Subcutaneous preadipocyte (primary cell): Measurements from ENCODE around the genes SLAMF9, DCAF8, SLAMF7 and ITLN1.

DNA sequence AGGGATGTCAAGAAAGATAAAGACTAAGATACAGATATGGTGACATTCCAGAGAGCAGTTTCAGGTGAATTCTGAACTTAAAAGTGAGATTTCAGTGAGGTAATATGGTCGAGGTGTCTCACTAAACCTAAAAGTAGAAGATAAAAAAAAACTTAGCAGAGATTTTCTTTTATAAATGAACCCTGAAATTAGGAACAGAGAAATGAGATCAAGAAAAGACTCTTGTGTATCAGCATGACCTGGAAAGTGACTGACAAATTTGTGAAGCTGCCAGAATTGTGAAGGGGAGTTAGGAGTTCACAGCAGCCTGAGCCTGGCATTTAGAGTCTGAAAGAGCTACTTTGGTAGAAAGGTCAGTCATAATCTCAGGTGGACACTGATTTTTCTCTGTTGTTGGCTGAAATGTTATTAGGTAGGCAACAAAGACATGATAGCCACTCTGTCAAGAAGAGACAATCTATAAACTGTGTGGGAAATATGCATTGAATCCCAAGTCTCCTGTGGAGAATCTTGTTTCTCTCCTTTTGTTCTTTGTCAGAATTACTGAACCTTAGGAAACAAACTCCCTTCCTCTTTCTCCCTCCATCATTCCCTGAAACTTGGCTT lies 4.4 kb upstream of the APCS start:
- CAGE, long polyA plus RNA, result no peak

GRCh38 chr1:159705689-159706090 lies 8.7 kb downstream of the CRP start:
- CAGE, long polyA plus RNA, result no peak

DNA sequence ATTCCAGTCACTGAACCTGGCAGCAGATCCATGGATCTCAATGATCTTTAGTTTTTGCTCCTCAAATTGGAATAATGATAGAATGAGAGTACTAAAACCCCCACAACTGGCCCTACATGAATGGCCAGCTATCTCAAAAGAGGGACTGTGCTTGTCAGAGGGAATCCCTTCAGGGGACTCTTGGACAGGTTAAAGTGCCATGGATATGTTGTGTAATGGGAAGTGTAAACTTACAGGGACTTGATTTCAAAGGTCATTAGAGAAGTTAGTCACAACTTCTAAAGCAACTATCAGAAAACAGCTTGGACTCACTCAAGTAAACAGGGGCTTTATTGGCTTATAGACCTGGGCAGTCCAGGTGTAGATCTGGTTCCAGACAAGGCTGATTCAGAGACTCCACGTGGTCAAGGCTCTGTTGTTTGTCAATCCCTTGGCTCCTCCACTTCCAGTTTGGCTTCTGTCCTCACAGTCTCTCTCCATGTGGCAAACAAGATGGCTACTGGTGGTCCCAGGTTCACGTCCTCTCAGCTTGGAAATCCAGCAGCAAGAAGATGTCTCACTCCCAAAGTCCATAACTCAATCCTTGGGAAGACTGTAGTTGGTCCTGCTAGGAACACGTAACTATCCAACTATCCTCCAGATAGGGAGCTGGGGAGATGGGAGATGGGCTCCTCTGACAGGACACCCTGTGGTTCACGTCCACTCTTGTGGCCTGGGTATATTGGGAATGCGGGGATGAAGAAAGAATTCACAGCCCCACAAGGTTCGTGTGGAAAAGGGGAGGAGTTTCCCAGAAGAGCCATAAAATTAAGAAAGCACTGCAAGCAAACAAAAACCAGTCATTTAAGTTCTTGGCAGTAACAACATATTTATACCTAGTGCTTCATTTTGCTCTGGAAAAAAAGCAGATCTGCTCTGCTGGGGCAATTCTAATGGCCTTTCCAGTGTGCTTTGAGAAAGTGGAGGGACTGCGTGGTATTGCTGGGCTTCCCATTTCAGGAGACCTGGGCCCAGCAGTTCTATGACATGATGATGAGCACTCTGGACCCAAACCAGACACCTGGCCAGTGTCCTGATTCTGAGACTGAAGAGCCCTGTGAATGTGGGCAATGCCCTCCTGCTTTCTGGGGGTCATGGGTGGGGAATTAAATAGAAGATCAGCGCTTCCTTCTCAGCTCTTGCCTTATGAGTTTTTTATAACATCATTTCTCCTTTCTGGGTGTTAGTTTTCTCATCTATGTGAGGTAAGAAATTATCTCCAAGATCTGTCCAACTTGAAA lies 2.0 kb downstream of the CRP start:
- CAGE, long polyA plus RNA, result no peak

DNA sequence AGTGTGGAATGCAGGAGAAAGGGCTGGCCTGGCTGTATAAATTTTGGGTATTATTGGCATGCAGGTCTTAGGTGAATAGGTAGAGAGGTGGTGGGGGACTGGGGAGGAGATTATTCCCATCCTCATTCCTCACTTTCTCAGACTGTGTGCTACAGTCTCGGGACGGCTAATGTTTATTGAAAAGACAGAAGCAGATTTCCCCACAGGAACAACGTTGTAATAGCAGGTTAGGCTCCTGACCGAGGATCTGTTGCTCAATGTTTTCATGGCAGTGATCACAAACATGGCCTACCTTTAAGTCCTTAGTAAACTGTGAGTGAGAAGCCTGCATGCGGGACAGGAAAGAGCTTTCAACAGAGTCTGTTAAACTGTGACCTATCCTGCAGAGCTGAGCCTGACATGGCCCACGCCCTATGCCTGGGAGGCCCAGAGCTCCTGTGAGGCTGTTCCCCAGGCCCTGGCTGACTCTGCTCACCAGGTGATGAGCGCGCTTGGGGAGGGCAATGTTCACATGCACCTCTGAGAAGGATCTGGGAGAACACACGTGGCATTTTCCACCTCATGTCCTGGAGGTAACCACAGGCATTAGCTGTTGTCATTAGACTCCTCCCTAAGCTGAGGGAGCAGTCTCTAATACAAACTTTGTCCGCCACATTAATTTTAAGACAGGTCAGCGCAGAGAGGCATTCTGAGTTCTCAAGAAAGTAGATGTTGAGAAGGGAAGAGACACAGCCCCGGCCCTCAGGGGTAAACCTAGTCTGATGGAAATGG lies 16.4 kb downstream of the VSIG8 start:
- CAGE, long polyA plus RNA, result no peak

DNA sequence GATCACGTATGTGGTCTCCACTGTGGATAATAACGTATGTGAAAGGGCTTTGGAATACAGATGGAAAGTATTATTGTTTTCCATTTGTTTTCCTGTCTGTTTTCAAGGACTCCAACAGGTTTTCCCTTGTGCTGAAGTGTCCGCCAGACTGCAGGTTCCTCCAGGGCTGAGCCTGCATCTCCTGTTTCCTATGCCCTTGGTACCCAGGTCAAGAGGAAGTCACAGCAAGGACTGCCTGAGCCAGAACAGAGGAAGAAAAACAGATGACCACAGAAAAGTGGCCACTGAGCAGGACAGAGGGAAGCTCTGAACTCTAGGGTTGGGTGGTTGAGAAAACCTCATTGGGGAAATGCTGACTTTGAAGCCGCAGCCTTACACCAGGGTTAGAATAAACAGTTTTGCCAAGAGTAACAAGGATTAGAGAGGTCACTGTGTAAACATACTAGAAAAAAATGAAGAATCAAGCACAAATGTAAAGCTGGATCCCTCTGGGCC lies 3.9 kb downstream of the CFAP45 start:
- CAGE, long polyA plus RNA, result no peak

GRCh38 chr1:159917347-159917783 lies 7.9 kb downstream of the TAGLN2 start:
- CAGE, long polyA plus RNA, result no peak

DNA sequence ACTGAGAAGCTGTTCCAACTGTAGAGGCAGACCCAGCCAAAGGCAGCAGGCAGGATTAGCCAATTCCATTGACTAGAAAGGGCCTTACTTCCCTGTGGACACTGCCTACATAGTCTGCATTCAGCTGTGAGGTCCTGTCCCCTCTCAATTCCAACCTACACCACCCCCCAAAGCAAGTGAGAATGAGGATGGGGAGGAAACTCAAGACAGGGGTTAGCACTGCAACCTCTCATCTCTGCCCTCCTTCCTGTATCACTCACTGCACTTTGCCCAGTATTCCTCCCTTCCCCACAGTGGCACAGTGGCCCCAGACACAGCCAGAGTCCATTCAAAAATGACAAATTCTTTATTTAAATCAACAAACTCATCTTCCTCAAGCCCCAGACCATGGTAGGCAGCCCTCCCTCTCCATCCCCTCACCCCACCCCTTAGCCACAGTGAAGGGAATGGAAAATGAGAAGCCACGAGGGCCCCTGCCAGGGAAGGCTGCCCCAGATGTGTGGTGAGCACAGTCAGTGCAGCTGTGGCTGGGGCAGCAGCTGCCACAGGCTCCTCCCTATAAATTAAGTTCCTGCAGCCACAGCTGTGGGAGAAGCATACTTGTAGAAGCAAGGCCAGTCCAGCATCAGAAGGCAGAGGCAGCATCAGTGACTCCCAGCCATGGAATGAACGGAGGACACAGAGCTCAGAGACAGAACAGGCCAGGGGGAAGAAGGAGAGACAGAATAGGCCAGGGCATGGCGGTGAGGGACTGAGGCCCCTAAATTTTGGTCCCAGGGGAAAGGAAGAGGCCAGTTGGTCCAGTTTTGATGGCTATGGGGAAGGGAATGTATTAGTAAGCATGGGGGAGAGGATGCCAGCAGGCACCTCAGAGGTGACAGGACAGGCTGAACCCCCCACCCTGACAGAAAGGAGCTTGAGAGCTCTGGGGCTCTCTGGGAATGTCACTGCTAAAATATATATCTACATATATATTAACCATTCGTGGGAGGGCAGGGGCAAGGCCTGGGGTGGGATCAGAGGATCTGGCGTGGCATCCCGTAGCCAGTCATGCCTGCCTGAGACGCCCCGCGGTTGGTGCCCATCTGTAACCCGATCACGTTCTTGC lies 7.2 kb downstream of the TAGLN2 start:
- CAGE, long polyA plus RNA, result no peak

DNA sequence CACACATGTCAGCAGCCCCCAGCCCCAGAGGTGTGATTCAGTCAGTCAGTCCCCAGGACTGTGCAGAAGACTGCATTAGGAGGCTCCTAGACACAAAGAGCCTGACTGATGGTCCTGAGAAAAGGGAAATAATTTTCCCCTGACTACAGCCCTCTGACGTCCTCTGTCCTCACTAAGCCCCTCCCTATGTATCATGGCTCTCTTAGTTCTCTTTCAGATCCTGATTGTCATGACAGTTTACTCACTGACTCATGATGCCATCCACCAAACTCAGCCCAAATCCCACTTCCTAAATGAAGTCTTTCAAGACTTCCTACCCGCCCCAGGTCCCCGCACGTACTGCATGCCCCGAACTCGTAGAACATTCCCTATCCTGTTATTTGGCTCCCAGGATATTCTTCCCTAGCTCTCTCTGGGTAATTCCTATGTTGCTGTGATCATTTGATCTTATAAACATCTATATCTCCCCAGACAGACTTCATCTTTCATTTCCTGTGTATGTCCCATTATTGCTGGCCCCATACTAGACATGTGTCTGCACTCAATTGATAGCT lies at the start of gene SLAMF9:
TSS of gene SLAMF9 (minus strand) at position 107 of the 554 bp plus-strand sequence.
- CAGE, long polyA plus RNA, result no peak

DNA sequence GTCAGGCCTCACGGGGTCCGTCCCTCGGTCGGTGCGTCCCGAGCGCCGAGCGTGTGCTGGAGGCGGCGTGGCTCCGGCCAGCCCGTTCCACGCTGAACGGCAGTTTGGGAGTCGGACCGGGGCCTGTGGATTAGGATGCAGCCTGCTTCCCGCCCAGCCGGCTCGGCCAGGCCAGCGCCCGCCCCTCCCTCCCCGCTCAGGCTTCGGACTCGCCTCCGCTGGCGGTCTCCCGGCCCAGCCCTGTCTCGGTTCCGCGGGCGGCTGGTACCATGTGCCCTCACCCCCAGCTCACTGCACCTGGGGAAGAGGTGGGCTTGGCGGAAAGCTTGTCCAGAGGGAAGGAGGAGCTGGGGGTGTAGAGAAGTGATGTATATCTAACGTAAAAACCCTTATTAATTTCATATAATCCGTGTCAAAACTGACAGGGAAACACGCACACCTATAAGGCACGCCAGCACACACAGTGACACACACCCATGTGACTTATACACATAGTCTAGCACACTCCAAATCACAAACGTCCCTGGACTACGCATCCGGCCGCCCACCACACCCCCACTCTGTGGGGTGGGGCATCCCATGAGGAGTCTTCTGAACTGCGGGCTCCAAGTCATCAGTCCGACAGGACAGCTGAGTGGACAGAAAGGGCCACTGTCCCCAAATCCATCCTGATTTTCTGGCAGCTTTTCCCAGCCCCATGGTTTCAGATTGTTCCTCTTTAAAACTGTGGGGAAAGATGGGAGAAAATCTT lies 644 bp downstream of the PEA15 start:
- CAGE, long polyA plus RNA, result no peak

DNA sequence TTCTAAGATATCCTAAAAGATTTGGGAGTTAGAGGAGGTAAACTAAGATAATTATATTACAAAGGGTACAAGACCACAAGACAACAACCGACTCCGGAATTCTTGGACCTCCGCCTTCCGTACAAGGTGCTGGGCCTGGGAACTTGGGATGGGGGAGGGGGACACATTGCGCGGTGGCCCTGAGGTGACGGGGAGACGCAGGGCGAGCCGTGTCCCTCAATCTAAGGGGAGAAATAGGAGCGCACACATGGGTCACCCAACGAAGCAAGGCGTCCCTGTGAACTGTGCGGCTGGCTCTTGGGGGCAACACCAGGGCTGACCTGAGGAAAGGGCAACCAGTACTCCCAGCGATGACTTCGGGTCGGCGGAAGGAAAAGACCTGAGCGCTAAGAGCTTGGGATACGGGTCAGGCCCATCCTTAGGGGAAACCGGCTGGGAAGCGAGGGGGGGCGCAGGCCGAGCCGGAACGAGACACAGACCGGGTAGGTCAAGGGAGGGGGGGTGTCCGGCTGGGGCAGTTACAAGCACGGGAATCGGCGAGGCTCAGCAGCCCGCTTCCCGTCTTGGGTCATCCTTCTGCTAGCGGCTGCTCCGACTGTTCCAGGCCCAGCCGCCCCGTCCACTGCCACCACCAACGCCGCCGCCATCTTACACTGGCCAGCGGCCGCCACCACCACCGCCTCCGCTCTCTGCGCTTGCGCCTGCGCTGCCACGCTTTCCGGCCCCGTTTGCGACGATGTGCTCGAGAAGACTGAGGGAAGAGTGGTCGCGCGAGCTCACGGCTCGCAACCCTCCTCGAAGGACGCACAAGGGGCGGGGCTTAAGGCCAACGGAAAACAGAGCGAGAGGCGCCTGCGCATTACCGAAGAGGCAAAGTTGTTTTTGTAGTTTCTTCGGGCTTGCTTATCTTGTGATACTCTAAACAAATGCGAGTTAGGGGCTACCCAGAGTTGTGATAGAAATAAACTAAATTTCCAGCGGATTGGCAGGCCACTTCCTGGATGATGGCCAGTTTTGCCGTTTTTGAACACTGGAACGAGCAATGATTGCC lies at the start of gene DCAF8:
TSS of gene DCAF8 (minus strand) at position 753 of the 1,051 bp plus-strand sequence.
- CAGE, long polyA plus RNA, result no peak

GRCh38 chr1:160332361-160332901 lies 10.6 kb downstream of the COPA start:
- CAGE, long polyA plus RNA, result no peak

DNA sequence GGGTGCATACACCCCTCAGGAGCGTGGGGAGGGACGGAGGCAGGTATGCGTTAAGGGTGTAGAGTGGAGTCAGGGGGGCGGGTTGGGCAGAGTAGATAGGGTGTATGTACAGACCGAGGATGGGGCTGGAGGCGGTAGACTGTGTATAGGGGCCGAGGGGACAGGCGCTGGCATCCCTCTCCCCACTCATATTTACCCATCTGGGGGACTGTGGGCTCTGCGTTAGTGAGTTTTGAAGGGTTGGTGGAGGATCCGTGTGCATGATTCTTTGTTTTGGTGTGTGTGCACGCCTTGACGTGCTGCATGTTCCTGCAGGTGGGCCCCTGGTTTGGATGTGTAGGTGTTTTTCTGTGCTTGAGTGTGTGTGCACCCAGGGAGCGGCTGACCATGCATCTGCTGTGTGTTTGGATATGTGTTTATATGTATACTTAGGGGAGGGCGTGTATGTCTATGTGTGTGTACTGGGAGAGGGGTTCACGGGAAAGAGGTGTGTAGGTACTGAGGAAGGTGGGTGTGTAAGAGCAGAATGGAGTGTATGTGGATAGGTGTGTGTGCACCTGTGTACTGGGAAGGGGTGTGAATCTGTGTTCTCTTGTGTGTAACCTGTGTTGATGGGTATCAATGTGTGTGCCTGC lies 1.0 kb downstream of the VANGL2 start:
- CAGE, long polyA plus RNA, result no peak

GRCh38 chr1:160488002-160489080 lies 34.7 kb downstream of the SLAMF6 start:
- CAGE, long polyA plus RNA, result no peak

- CAGE, long polyA plus RNA, result no peak
These were observed 2.1 kb downstream of the SLAMF6 start for GRCh38 chr1:160520711-160521573.

DNA sequence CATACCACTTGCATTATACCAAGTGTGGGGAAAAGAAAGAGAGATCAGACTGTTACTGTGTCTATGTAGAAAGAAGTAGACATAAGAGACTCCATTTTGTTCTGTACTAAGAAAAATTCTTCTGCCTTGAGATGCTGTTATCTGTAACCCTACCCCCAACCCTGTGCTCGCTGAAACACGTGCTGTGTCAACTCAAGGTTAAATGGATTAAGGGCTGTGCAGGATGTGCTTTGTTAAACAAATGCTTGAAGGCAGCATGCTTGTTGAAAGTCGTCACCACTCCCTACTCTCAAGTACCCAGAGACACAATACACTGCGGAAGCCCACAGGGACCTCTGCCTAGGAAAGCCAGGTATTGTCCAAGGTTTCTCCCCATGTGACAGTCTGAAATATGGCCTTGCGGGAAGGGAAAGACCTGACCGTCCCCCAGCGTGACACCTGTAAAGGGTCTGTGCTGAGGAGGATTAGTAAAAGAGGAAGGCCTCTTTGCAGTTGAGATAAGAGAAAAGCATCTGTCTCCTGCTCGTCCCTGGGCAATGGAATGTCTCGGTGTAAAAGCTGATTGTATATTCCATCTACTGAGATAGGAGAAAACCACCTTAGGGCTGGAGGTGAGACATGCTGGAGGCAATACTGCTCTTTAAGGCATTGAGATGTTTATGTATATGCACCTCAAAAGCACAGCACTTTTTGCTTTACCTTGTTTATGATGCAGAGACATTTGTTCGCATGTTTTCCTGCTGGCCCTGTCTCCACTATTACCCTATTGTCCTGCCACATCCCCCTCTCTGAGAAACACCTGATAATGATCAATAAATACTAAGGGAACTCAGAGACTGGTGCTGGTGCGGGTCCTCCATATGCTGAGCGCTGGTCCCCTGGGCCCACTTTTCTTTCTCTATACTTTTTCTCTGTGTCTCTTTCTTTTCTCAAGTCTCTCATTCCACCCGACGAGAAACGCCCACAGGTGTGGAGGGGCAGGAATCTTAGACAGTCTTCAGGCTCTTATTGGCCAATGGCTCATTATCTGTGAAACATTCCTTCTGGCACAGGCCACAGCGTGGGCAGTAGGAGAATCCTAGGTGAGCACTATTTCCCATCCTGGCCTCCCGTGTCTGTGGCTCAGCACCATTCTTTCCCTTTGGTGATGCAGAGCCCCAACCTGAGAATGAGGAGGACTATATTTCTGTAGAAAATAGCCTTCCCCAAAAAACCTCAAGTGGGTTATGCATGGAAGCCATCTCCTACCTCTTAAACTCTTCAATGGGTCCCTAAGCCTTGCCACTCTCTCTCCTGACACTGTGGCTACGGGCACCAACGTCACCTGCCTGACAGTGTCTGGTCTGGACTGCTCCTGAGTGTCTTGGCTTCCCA lies 5.8 kb upstream of the SLAMF1 start:
- CAGE, long polyA plus RNA, result no peak

DNA sequence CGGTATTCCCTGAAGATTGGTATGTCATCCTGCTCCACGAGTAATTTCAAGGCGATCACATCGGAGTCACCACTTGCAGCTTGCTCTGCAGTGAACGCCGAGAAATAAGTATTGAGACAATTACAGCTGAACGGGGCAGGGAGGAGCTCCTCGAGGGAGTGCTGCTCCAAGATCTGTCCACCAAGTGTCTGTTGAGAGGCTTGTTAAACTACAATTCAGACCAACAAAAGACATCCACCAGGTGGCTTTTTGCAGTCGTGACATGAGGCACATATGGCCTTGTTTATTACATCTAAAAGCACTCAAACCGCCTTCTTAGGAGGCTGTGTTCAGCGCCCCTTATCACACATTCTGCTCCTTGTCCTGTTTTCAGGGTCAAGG lies 12.9 kb upstream of the CD48 start:
- CAGE, long polyA plus RNA, result no peak

GRCh38 chr1:160725953-160726743 lies 12.9 kb upstream of the SLAMF7 start:
- CAGE, long polyA plus RNA, result no peak

- CAGE, long polyA plus RNA, result no peak
These were observed at the start of gene SLAMF7 for GRCh38 chr1:160738919-160739660. TSS of gene SLAMF7 (plus strand) at chr1:160739247.

GRCh38 chr1:160838632-160839285 lies 23.9 kb downstream of the CD244 start:
- CAGE, long polyA plus RNA, result no peak

DNA sequence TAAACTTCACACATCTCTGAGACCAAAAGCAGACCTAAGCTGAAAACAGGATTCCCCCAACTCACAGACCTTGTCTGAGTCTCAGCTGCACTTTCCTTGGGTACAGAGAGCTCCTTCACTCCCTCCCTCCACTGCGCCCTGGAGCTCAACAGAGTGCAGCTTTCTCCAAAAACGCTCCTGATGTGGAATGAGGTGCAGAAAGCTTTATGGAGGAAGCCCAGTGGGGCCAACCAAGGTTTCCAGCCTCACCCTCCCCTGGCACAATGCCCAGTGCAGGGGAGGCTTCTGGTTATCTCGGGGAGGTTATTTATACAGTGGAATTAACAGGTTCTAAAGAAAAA lies at the start of gene ITLN1:
TSS of gene ITLN1 (minus strand) at position 189 of the 341 bp plus-strand sequence.
- CAGE, long polyA plus RNA, result no peak